ENCODE measurements around the genes GKN1 and ANXA4.

GRCh38 chr2:68150916-68151487 is 6.3 kb downstream of the DNAAF10 start:
- PRO-cap, result no peak

GRCh38 chr2:68204697-68205816 is 47.3 kb downstream of the PPP3R1 start:
- PRO-cap, result no peak

GRCh38 chr2:68394700-68395153 is 29.6 kb downstream of the PLEK start:
- PRO-cap, result no peak

DNA sequence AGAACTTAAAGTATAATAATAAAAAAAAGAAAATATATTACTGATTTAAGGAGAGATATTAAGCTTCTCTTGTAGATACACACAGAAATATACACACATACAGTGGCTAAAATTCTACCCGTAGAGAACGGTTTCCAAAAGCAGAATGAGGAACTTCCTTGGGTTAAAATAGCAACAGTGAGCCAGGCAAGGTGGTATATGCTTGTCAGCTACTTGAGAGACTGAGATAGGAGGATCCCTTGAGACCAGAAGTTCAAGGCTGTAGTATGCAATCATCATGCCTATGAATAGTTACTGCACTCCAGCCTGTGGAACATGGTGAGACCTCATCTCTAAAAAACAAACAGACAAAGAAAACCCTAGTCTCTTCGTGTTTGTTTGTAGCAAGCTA is 46.2 kb downstream of the PLEK start:
- PRO-cap, result no peak

DNA sequence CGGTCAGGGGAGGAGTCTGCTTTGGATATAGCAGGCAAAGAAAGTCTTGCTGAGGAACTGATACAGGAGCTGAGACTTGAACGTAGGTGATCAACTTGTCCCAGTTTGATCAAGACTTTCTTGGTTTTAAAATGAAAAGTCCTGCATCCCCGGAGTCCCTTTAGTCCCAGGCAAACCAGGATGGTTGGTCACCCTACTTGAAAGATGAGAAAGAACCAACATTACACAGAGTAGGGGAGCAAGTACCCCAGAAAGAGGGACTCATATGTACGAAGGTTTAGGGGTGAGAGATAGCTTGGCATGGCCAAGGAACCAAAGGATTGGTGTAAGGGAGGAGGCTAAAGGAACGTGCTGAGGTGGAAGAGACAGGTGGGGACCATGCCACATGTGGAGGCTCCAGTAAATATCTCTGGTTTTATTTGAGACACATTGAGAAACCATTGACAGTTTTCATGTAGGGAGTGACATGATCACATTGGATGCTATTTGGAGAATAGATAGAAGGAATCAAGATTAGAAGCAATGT is 28.4 kb downstream of the FBXO48 start:
- PRO-cap, result unidirectional peak, plus-strand start at position 250 of the sequence

DNA sequence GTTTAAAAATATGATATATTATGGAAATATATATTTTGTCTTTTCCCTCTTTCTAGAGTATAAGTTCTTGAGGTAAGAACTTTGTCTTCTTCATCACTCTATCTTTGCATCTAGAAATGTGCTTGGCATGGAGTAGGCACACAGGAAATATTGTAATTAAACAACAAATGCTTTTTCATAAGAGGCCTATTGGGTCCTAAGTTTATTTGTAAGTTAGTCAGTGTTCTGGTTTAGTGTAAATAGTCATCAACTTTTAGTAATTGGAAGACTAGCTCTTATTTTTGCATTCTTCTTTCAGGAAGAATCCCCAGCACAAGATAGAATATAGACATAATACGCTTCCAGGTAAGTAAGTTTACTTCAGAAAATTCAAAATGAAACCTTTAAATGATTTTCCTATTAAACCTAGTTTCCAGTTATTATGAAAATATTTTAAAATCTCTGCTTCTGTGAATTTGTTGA is 76.3 kb upstream of the PROKR1 start:
- PRO-cap, result no peak

DNA sequence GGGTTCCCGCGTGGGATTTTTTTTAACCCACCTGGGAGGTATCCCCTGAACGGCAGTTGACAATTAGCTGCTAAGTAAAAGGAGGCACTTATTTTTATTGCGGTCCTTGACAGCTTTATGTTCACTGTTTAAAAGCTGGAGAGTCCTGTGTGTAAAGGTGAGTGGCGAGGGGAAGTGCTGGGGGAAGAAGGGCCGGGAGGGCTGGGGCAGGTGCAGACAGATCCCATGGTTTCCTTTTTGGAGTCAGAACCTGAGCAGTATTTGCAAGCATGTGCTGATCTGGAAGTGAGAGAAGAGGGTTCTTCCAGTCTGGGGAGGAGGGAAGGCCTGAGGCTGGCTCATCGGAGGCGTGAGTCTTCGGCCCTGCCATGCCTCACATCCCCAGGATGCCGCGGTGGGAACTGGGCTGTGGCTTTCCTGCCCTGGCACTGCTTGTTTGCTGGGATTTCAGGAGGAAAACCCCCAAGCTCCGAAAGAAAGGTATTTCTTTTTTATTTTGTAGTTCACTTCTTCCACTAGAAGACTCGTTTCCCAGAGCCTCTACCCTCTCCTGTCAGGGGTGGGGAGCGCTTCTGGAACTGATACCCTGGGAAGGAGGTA is 65.1 kb downstream of the ARHGAP25 start:
- PRO-cap, result no peak

DNA sequence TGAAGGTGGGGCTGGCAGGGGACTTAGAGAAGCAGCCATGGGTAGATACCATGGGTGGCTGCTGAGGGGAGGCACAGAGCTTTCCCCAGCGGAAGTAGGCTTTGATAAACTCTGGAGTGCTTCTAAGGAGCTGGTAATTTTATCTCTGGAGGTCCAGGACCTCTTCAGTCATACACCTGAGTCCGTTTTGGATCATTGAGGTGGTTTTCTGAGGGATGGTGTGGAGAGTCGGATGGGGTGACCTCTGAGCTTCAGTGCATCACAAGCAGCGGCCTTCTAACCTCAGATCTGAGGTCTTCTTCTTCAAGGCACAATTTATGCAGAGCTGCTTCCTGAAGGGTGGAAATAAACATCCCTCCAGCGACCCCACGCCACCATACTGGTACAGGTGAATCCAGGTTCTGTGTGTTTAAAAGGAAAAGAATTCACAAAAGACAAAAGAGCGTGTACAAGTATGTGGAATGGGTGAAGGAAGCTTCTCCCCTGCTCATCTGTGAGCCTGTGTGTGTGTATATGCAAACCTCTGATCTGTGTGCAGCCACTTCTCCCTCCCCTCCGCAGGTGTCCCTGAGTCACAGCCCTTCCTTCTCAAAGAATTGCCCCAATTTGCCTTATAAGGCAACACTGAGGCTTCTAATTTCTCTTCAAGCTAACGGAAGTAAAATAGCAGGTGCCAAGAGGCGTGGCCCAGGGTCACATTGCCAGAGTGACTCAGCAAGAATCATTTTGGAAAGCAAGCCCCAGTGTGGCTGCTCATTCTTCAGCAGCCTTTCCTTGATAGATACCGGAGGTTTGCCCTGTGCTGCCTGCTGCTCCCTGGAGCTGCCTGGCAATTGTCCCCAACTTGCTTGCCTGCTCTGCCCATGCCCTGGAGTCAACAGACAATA is 37.0 kb upstream of the BMP10 start:
- PRO-cap, result no peak

DNA sequence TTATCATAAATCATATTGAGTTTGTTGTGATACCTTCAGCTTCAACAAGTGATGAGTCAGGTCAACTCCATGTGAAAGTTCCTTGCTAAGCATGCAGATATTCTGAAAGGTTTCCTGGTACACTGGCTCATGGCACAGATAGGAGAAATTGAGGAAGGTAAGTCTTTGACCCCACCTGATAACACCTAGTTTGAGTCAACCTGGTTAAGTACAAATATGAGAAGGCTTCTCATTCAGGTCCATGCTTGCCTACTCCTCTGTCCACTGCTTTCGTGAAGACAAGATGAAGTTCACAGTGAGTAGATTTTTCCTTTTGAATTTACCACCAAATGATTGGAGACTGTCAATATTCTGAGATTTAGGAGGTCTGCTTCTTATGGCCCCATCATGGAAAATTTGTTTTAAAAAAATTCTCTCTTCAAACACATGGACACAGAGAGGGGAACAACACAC is at the start of gene GKN1:
TSS of gene GKN1 (plus strand) at position 242 of the 453 bp plus-strand sequence.
- PRO-cap, result no peak

- PRO-cap, result no peak
These were observed 177.9 kb downstream of the ANTXR1 start for GRCh38 chr2:69190722-69191462.

DNA sequence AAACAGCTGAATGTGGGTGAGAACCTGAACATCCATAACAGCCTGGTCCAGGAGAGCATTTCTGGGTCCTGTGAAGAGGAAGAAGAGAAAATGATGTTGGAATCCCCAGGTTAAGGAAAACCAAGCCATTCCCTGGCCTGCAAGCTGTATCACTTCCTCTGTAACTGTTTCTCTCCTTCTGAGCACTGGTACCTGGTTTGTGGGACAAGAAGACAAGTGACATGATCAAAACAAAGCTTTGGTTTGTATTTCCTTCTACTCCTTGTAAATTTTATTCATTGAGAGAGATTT is 173.0 kb downstream of the GFPT1 start:
- PRO-cap, result no peak

GRCh38 chr2:69253333-69253532 is 133.8 kb downstream of the GFPT1 start:
- PRO-cap, result no peak

DNA sequence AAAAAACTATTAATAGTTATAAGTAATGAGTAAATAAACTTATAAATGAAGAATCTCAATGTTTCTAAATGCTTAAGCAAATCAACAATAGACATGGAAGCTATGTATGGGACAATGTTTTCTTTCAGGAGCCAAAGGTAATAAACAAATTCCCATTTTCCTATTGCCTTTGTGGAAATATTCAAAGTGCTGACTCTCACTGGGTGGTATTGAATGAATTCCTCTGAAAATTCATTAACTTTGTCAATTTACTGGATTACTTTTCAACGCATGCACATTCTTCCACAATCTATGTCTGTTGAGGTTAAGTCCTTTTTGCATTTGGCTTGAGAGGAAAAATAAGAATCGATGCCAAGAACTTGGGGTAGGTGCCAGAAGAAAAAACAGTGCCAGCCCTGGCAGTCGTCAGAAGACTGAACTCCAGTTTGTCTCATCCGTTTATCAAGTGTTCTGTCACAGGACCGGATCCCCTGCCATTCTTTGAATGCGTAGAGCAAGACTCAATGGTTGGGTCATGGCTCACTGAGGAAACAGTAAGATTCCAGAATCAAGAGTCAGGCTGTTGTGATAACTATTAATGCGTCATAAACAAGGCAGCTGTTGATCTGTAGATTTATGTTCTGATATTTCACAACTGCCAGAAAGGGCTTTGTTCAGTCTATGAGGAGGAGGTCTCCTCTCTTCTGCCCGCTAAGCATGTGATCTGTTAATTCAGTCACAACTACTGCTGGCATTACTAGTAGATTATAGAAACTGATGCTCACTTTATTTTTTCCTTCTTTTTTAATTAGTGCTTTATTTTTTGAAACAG is 133.2 kb downstream of the GFPT1 start:
- PRO-cap, result no peak

DNA sequence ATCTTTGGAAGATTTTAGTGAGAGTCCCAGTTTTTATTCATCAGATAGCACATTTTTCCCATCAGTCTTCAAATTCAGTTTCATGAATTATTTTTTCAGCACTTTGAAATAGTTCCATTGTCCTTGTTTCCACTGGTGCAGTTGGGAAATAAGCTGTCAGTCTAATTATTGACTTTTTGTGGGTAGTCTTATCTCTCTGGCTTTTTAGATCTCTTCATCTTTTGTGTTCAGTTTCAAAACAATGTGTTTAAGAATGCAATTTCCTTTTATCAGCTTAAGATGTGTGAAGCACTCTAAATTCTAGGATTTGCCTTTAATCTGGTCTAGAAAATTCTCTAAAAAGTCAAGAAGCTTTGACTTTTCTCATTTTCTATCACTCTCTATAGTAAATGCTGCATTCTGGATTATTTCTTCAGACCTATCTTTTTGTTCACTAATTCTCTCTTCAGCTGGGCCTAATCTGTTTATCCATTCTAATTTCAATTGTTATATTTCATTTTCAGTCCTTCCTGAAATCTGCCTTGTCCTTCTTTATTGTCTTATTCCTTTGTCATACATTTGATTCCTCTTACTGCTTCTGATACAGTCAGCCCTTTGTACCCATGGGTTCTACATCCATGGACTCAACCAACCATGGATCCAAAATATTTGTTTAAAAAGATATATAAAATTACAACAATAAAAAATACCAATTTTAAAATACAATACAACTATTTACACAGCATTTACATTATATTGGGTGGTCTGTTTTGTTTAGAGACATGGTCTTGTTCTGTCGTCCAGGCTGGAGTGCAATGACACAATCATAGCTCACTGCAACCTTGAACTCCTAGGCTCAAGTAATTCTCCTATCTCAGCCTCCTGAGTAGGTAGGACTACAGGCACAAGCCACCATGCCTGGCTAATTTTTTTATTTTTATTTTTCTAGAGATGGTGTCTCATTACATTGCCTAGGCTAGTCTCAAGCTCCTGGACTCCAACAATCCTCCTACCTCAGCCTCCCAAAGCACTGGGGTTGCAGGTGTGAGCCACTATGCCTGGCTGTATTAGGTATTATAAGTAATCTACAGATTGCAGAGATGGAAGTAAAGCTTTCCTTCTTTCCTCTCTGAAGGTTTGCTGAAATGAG is 70.1 kb downstream of the GFPT1 start:
- PRO-cap, result no peak

GRCh38 chr2:69341033-69341360 is 46.0 kb downstream of the GFPT1 start:
- PRO-cap, result no peak

DNA sequence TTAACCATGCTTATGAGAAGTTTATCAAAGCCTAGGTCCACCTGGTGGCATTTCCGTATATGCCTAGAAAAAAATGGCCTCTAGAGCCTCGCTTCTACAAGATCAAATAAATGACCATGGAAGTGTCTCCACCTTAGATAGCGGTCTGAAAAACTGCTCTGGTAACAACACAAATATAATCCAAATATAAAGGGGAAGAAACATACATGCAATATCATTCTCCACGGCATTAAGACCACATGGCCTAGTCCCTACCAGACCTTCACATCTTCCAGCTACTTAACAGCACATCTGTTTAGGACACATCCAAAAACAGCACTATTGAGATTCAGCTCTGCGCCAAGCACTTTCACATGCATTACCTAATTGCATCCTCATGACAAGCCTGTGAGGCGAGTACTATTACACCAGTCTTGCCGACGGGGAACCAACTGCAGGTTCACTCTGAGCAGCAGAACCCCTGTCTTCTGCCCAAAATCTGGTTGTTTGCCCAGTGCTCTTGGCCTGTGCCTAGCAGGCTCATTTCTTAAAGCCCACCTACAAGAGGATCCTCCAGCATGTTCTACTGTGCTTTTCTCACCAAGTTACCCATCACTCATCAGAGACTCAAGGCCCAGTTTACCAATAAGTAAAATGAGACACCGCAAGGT is 66.7 kb downstream of the AAK1 start:
- PRO-cap, result unidirectional peak, plus-strand start at position 410 of the sequence

DNA sequence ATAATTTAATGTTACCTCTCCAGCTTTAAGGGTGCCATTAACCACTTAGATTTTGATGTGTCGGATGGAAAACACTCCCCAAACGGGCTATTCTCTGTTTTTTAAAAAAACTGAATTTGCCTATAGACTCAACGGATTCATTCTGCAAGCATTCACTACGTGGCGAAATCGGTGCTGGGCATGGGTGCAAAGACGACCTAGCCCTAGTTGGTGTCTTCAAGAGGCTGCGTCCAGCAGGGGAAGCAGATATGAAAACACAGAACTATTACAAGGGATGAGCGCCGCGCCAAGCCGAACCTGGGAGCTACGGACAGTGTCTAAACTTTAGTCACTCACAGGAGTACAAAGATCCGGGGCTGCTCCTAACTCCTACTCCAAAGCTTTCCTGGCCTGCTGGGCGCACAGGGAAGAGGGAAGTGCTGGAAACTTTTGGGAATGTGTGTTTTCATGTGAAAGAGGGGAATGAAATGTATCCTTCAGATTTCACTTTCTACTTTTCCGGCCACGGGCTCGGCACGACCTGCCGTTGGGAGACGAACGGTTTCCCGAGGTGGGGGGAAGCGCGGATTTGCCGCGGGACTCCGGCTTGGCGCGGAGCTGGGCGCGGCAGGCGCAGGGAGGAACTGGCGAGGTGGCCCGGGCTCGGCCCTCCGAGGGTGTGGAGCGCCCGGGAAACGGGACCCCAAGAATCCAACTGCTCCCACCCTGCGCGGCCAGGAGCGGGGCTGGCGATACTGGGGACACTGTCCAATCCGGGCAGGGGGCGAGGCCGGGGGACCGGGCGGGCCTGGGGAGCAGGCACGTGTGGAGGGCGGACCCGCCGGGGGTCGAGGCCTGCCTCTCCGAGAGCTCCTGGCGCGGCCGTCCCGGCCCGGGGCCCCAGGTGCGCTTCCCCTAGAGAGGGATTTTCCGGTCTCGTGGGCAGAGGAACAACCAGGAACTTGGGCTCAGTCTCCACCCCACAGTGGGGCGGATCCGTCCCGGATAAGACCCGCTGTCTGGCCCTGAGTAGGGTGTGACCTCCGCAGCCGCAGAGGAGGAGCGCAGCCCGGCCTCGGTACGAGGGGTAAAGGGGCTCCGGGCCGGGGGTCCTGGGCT is at the start of gene ANXA4:
TSS of gene ANXA4 (plus strand) at position 1,016 of the 1,098 bp plus-strand sequence.
- PRO-cap, result unidirectional peak, plus-strand start at position 151 of the sequence; bidirectional peak, plus-strand start at position 259 of the sequence, minus-strand start at position 238 of the sequence; bidirectional peak, plus-strand start at position 814 of the sequence, minus-strand start at position 873 of the sequence; bidirectional peak, plus-strand start at position 1,016 of the sequence, minus-strand start at position 971 of the sequence

DNA sequence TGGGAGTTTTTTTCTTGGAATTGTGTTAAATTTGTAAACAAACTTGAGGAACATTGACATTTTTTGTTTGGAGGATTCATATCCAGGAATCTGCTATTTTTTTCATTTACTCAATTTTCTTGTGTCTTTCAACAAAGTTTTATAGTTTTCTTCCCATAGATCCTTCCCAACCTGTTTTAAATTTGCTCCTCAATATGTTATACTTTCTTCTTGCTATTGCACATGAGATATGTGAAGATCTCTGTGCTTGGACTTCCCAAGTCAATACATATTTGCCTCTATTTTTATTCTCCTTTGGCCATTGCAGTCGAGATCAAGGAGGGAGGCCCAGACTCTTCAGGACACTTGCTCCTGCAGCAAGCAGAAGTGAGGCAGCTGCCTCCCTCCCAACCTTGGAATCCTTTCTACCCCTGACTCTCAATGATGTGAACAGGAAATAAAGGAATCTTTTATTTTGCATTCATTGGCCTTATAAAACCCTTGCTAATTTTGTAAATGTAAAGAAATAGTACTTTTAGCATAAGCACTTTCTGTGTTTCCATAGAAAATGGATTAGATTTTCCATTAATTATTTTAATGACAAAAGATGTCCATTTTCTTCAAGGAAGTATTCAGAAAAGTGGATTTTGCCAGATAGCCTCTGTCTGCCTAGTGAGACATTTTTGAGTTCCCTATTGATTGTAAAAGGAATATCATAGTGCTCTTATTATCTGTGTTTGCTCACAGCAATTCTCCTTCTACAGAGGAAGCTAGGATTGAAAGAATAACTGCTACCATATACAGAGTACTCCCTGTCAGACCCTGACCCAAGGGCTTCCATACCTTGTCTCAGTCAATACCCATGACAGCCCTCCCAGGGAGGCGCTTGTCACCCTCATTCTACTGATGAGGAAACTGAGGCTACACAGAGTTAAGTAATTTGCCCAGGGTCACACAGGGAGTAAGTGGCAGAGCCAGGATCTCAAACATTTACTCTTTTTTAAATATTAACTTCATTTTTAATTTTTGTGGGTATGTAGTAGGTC is 15.4 kb downstream of the MXD1 start:
- PRO-cap, result no peak

GRCh38 chr2:69940562-69941794 is 20.5 kb downstream of the ASPRV1 start:
- PRO-cap, result no peak

DNA sequence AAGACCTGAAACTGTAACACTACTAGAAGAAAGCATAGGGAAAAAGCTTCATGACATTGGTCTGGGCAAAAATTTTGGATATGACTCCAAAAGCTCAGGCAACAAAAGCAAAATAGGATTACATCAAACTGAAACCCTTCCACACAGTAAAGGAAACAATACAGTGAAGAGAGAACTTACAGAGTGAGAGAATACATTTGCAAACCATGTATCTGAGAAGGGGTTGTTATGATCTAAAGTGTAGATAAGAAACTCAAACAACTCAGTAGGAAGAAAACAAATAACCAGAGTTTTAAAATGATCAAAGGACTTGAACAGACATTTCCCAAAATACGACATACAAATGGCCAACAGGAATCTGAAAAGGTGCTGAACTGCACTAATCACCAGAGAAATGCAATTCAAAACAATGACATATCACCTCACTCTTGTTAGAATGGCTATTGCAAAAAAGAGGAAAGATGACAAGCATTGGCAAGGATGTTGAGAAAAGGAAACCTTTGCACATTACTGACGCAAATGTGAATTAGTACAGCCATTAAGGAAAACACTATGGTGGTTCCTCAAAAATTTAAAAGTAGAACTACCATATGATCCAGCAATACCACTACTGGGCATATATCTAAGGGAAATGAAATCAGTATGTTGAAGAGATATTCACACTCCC is 57.5 kb upstream of the ASPRV1 start:
- PRO-cap, result unidirectional peak, minus-strand start at position 395 of the sequence